Thyroid gland (tissue), 7 donors: ENCODE measurements around a stretch of chr22.

DNA sequence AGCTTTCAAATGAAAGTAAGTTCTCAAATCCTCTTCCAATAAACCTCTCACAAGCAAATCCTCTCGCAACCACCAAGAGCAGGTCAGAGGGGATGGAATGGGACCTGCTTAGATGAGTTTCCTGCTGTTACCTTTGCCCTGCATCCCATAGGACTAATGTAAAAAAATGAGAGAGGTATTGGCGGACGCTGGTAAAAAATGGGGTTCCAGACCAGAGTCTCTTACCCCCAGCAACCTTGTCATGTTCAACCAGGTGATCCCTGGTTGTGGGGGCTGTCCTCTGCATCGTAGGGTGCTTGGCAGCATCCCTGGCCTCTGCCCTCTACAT is 1.3 kb downstream of the APOL6 start:
- PRO-cap, 2 experiments: no peak in any of the 2 experiments
- RAMPAGE, long total RNA, 5 experiments: no peak in any of the 5 experiments

GRCh38 chr22:35663390-35663851 is 15.2 kb downstream of the APOL6 start:
- PRO-cap, 2 experiments: peak in 1 of 2 experiments; most common plus-strand start chr22:35663591 (in 1)
- RAMPAGE, long total RNA, 5 experiments: no peak in any of the 5 experiments

GRCh38 chr22:35836234-35836785 is 118.6 kb downstream of the APOL5 start:
- PRO-cap, 2 experiments: peak in 2 of 2 experiments; most common plus-strand start chr22:35836562 (in 1); most common minus-strand start chr22:35836429 (in 1)
- RAMPAGE, long total RNA, 5 experiments: no peak in any of the 5 experiments

DNA sequence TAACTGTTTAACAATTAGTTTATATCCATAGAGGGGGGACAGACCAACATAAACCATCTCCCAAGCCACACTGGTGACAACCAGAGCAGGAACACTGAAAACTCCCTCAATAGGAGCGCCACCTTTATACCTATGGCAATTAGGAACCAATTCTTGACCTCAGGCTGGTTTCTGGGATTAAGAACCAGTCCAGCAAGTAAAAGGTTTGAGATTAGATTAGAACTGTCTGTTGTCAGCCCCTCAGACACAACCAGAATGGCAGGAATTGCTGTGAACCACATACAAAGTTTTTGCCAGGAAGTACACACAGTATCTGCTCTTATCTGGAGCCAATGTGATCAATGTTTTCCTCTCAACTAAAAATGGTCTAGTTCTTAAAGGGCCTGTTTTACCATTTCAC is 55.3 kb downstream of the RBFOX2 start:
- PRO-cap, 2 experiments: no peak in any of the 2 experiments
- RAMPAGE, long total RNA, 5 experiments: no peak in any of the 5 experiments

- PRO-cap, 2 experiments: peak in 2 of 2 experiments; most common plus-strand start chr22:35974131 (in 1); most common minus-strand start chr22:35974130 (in 2)
- RAMPAGE, long total RNA, 5 experiments: no peak in any of the 5 experiments
Observed at GRCh38 chr22:35973748-35974311, 54.8 kb downstream of the RBFOX2 start.

DNA sequence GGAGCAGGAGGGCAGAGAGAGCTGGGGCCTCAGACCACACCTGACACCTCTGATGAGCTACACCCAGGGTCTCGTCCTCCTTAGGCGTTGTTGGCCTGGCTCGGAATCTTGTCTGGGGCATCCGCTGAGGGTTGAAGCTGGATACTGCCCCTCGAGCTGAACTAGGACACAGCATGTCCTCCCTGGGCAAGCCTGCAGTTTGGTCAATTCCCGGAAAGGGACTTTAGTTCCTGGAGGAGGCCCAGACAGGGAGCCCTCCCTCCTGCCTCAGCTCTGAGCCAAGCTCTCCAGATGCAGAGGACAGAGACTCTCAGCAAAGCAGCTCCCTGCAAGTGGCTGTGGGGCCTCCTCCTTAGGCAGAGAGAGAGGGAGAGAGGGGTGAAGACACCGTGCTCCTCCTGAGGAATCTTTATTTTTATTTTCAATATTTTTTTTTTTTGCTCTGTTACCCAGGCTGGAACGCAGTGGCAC is 4.8 kb downstream of the APOL3 start:
- PRO-cap, 2 experiments: peak in 2 of 2 experiments; most common plus-strand start position 359 of the sequence (in 2); most common minus-strand start position 114 of the sequence (in 1)
- RAMPAGE, long total RNA, 5 experiments: no peak in any of the 5 experiments

DNA sequence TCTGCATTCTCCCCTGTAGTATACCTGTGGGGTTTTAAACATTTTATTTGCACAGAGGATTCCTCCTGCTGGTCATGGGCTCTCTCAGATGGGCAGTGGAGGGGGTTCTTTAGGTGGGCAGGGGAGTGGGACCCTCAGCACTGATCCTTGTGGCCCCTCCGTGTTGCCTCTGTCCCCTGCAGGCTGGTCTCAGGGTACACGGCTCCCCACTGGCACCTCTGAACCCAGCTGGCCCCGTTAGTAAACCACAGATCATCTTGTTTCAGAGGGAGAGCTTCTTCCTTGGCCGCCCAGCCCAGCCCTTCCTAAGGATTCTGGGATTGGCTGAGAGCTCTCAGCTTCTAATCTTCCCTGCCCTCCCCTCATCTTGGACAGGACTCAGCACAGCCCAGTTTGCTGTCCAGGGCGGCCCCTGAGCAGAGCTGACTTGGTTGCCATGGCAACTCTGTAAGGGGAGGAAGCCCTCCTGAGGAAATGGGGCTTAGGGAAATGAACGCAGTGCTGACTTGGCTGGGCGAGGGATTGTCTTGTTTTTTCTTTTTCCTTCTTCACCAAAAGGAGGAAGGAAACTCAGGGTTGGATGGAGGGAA is 4.7 kb downstream of the APOL4 start:
- PRO-cap, 2 experiments: peak in 1 of 2 experiments; most common plus-strand start position 498 of the sequence (in 1)
- RAMPAGE, long total RNA, 5 experiments: no peak in any of the 5 experiments

GRCh38 chr22:36204578-36204973 is 3.0 kb upstream of the APOL4 start:
- PRO-cap, 2 experiments: no peak in any of the 2 experiments
- RAMPAGE, long total RNA, 5 experiments: no peak in any of the 5 experiments

DNA sequence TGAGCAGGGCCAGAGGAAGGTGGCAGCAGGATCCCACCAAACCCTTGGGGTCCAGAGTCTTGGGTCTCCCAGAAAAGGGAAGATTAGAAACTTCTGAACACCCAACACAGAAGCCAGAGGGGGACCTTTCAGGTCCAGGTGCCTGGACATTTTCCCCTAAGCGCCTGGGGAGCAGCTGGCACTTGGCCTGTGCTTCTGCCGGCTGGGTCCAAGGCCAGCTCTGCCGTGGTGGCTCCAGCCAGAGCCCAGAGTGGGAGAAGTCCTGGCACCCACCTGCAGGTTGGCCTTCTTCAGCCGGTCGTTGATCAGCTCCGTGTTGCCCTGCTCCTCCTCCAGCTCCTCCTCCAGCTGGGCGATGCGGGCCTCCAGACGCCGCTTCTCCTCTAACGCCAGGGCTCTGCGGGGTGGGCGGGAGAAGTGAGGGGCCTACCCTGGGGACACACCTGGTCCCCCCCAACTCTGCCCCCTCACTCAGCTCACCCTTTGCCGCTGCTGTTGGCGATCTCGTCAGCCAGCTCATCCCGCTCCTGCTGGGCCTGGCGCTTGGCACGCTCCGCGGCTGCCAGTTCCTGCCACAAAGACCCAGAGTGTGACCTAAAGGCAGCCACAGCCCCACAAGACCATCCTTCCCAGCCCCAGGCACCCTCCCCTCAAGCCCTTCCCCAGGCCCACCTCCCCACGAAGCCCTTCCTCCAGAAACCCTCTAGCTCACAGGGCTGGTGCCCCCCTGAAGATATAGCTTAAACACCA is 32.6 kb downstream of the APOL1 start:
- PRO-cap, 2 experiments: no peak in any of the 2 experiments
- RAMPAGE, long total RNA, 5 experiments: no peak in any of the 5 experiments

- PRO-cap, 2 experiments: no peak in any of the 2 experiments
- RAMPAGE, long total RNA, 5 experiments: no peak in any of the 5 experiments
Observed at GRCh38 chr22:36296658-36297515, 44.0 kb downstream of the APOL1 start.

GRCh38 chr22:36329187-36330004 is 58.4 kb downstream of the MYH9 start:
- PRO-cap, 2 experiments: peak in 2 of 2 experiments; most common plus-strand start chr22:36329342 (in 2); most common minus-strand start chr22:36329545 (in 2)
- RAMPAGE, long total RNA, 5 experiments: no peak in any of the 5 experiments

DNA sequence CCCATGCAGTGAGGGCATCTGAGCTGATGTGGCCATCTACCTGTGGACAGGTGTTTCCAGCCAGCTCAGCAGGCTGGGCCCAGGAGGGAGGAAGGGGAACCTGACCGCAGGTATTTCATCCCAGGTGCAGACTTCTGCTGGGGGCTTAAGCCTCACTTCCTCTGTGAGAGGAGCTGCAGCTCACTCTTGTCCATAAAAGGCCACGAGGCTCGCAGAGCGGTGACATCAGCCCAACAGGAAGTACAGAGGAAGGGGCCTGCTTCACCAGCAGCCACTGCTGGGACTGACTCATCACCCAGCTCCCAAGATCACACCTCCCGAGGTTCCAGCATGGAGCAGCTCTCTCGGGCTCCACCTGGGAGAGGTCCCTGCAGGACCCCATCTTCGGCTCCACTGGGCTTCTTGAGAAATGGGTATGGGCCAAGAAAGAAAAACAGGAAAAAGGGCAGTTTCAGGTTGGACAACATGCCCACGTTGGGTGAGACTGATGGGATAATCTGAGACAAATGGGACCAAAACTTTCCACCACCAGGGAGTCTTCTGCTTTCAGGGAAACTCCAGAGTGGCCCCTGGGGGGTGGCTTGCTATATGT is 56.3 kb downstream of the MYH9 start:
- PRO-cap, 2 experiments: peak in 2 of 2 experiments; most common plus-strand start position 311 of the sequence (in 2); most common minus-strand start position 136 of the sequence (in 2)
- RAMPAGE, long total RNA, 5 experiments: no peak in any of the 5 experiments

DNA sequence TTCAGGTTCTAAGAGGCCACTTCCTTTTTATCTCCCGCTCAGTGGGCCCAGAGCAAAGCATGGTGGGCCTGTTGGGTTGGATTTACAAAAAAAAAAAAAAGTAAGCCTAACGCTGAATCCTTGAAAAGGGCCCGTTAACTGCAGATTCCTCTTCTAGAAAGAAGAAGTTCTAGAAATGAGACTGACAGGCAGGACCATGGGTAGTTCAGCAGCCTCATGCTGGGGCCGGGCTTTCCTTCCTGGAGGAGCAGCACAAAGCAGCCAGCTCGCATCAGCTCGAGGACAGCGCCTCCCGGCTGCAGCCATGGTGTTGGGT is 53.8 kb downstream of the MYH9 start:
- PRO-cap, 2 experiments: no peak in any of the 2 experiments
- RAMPAGE, long total RNA, 5 experiments: no peak in any of the 5 experiments

- PRO-cap, 2 experiments: no peak in any of the 2 experiments
- RAMPAGE, long total RNA, 5 experiments: no peak in any of the 5 experiments
Observed at GRCh38 chr22:36338719-36339105, 49.1 kb downstream of the MYH9 start.

GRCh38 chr22:36368945-36370175 is 18.4 kb downstream of the MYH9 start:
- PRO-cap, 2 experiments: no peak in any of the 2 experiments
- RAMPAGE, long total RNA, 5 experiments: no peak in any of the 5 experiments

DNA sequence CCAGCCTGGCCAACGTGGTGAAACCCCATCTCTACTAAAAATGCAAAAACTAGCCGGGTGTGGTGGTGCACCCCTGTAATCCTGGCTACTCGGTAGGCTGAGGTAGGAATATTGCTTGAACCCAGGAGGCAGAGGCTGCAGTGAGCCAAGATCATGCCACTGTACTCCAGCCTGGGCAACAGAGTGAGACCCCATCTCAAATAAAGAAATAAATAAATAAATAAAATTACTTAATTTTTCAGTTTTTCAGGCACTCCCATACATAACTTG is 5.2 kb downstream of the MYH9 start:
- PRO-cap, 2 experiments: peak in 1 of 2 experiments; most common minus-strand start position 91 of the sequence (in 1)
- RAMPAGE, long total RNA, 5 experiments: no peak in any of the 5 experiments

GRCh38 chr22:36384750-36385849 is 2.7 kb downstream of the MYH9 start:
- PRO-cap, 2 experiments: peak in 2 of 2 experiments; most common plus-strand start chr22:36385222 (in 1); most common minus-strand start chr22:36385081 (in 1)
- RAMPAGE, long total RNA, 5 experiments: no peak in any of the 5 experiments

GRCh38 chr22:36388135-36388876 is 539 bp upstream of the MYH9 start:
- PRO-cap, 2 experiments: peak in 2 of 2 experiments; most common plus-strand start chr22:36388393 (in 2)
- RAMPAGE, long total RNA, 5 experiments: start-site peak on the plus strand in 1 of 5 experiments, at chr22:36388322-36388410 at its widest, 7 reads per replicate

DNA sequence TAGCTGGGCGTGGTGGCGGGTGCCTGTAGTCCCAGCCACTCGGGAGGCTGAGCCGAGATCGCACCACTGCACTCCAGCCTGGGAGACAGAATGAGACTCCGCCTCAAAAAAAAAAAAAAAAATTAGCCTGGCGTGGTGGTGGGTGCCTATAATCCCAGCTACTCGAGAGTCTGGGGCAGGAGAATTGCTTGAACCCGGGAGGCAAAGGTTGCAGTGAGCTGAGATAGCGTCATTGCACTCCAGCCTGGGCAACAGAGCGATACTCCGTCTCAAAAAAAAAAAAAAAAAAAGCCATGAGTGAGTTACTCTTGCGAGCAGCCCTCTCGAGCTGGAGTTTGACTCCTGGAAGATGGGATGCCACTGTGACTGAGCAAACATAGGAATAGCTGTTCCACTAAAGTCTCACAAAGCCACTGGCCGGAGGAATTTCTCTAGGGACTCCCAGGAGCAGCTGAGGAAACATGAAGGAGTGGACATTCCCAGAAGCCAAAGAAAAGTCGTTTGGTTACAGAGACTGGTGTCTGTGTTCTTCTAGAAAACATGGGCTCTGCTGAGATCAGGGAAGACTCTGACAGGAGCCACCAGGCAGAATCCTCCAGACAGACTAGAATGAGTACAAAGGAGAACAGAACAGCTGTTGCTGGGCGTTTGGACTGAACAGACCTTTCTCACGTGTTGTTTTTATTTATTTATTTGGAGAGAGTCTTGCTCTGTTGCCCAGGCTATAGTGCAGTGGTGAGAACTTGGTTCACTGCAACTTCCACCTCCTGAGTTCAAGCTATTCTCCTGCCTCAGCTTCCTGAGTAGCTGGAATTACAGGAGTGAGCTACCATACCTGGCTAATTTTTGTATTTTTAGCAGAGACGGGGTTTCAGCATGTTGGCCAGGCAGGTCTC is 32.4 kb upstream of the MYH9 start:
- PRO-cap, 2 experiments: peak in 1 of 2 experiments; most common plus-strand start position 333 of the sequence (in 1); most common minus-strand start position 172 of the sequence (in 1)
- RAMPAGE, long total RNA, 5 experiments: no peak in any of the 5 experiments

DNA sequence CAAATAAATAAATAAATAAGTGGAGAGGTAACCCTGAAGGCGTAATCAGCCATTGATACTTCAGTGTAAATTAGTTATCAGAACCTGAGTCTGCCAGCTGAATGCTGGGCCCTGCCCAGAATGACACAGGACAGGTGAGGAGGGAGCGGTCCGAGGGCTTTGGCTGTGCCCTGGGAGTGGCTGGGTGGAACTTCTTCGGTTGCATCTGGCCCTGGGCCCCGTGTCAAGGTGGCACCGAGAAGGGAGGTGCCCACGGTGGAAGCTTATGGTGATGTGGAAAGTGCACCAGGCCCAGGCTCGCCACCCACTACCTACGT is 39.0 kb downstream of the TXN2 start:
- PRO-cap, 2 experiments: no peak in any of the 2 experiments
- RAMPAGE, long total RNA, 5 experiments: no peak in any of the 5 experiments